SJCRH30 (cell line): Measurements from ENCODE around the genes GPBAR1, FEV, RETREG2 and TUBA4A.

- RAMPAGE, long total RNA = no peak
Measured at GRCh38 chr2:218260589-218261355, at the start of gene GPBAR1. Gene GPBAR1, plus strand, starts transcription at chr2:218261015.

GRCh38 chr2:218367051-218367613, 10.5 kb downstream of the CATIP start:
- RAMPAGE, long total RNA = no peak

DNA sequence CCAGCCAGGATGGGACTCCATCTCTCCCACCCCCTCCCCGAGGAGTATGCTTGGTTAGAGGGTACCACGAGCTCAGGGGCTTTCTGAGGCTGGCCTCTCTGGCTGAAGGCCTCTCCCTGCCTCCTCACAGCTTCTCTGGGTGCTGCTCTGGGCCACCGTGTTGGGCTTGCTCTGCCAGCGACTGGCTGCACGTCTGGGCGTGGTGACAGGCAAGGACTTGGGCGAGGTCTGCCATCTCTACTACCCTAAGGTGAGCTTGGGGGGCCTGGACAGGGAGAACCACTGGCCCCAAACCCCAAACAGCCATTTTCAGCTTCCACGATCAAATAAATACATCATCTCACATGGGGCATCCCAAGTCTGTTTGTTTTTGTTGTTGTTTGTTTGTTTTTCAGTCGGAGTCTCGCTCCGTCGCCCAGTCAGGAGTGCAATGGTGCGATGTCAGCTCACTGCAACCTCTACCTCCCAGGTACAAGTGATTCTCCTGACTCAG, 3.0 kb downstream of the SLC11A1 start:
- RAMPAGE, long total RNA = no peak

DNA sequence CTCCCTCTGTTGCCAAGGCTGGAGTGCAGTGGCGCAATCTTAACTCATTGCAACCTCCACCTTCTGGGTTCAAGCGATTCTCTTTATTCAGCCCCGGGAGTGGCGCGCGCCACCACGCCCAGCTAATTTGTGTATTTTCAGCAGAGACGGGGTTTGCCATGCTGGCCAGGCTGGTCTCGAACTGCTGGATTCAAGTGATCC, 4.3 kb upstream of the CTDSP1 start:
- RAMPAGE, long total RNA = no peak

DNA sequence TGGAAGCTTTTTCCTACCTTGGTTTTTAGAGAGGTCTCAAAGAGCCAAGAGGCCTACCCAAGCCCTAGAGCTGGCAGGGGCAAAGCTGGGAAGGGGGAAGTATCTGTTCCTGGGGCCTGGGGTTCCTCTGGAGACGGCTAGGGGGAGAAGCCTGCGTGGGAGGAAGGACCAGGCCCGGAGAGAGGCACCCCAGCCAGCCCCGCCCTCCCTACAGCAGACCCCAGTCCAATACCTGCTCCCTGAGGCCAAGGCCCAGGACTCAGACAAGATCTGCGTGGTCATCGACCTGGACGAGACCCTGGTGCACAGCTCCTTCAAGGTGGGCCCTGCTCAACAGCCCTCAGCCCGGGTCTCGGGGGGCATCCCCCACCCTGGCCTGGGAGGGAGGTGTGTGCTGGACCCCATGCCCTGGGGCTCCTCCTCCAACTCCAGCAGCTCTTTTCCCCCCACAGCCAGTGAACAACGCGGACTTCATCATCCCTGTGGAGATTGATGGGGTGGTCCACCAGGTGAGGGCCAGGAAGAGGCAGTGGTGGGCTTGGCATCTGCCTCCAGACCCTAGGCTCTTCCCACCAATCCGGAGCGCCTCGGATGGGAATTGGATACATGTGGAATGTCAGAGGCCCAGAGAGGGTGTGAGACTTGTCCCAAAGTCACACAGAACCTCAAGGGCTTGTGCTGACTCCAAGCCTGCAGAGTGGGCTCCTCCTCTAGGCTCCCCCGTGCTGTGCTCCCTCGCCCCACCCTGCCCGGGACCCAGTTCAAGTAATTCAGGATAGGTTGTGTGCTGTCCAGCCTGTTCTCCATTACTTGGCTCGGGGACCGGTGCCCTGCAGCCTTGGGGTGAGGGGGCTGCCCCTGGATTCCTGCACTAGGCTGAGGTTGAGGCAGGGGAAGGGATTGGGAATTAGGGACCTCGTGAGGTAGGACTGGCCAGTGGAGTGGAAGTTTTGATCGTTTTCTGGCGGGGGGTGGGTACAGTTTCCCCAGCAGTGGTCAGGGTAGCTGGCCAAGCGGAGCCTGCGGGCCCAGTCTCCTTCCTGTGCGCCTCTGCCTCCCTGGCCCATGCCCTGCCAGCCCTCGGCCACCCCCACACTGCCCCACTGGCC, 2.6 kb downstream of the CTDSP1 start:
- RAMPAGE, long total RNA = no peak

- RAMPAGE, long total RNA = no peak
Measured at GRCh38 chr2:218403915-218404636, 4.4 kb downstream of the CTDSP1 start.

GRCh38 chr2:218405037-218405743, 5.5 kb downstream of the CTDSP1 start:
- RAMPAGE, long total RNA = no peak

DNA sequence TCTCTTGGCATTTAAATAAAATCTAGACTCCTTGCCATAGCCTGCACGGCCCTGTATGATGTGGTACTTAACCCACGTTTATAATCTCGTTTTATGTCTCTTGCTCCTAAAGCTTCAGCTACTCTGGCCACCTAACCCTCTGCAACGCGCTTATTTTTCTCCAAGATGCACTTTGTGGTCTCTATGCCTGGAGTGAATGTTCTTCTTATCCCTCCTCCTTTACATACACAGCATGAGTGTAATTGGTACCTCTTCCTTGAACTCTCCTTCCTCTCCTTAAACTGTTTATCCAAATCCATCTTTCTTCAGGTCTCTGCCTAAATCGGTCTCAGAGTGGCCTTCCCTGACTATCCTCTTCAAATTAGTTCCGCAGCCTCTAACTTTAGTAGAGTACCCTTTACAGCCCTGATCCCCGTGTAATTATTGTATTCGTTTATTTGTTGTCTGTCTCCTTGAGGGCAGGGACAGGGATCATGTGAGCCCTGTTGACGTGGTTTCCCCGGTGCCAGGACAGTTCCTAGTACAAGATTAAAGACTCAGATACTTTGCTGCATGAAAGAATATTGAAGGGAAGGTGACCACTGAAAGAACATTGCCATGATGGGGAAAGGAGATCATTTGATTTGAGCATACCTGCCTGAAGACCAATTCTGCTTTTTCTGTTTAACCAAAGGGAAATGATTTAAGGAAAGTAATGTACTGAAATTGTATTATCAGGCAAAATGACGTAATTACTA, 1.1 kb downstream of the CNOT9 start:
- RAMPAGE, long total RNA = no peak

DNA sequence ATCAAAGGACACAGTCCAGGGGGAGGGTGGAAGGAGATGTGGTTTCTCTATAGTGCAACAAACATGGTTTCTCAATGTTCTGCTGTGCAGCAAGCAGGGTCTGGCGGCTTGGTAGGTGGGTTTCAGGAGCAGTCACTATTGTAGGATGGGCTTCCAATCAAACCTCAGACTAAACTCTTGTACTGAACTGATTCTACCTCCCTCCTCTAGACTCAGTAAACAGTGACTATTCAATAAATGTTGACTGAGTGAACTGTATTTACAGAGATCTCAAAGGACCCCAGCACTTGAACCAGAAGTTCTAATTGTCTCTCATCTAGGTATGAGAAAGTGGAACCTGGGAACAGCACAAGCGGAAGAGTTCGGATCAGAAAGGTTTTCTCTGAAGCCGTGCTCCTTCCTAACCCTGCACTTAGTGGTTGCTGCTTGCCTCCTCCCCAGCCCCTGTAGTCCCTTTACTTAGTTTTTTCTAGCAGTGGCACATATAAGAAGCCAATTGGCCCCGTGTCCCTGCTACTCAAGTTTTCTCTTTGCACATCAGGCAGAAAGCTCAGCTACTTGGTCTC, 26.7 kb upstream of the CYP27A1 start:
- RAMPAGE, long total RNA = no peak

DNA sequence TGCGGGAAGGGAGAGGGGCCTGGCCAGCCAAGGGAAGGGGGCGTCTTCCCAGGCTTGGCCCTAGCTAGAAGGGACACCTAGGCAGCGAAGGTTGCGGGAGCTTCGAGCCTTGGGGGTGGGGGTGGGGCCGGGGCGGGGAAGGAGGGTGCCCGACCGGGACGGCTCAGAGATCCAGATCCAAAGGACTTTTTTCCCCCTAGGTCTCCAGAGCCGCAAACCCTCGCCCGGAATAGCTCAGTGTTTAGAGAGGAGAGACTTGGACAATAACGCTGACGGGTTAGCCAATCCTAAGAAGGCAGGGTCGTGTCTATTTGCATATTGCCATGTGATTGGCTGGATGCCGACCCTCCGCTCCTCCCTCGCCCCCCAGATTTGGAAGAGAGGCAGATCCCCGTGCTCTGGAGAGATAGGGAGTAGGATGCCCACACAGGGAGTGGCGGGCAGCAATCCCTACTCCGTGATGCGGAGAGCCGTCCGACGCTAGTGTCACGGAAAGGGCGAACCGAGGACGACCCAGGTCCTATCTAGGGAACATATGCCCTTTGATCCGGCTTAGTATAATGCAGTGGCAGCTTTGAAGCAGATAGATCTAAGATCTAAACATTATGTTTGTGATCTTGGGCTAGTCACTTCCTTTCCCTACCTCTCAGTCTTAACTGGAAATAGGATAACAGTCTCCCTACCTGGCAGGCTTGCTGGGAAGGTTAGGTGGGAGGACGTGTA, 1.3 kb downstream of the WNT6 start:
- RAMPAGE, long total RNA = no peak

- RAMPAGE, long total RNA = no peak
Measured at GRCh38 chr2:218984844-218985968, at the start of gene FEV. Gene FEV, minus strand, starts transcription at chr2:218985184.

- RAMPAGE, long total RNA = no peak
Measured at GRCh38 chr2:219076050-219076562, 15.4 kb upstream of the IHH start.

- RAMPAGE, long total RNA = no peak
Measured at GRCh38 chr2:219081867-219082415, 21.2 kb upstream of the IHH start.

DNA sequence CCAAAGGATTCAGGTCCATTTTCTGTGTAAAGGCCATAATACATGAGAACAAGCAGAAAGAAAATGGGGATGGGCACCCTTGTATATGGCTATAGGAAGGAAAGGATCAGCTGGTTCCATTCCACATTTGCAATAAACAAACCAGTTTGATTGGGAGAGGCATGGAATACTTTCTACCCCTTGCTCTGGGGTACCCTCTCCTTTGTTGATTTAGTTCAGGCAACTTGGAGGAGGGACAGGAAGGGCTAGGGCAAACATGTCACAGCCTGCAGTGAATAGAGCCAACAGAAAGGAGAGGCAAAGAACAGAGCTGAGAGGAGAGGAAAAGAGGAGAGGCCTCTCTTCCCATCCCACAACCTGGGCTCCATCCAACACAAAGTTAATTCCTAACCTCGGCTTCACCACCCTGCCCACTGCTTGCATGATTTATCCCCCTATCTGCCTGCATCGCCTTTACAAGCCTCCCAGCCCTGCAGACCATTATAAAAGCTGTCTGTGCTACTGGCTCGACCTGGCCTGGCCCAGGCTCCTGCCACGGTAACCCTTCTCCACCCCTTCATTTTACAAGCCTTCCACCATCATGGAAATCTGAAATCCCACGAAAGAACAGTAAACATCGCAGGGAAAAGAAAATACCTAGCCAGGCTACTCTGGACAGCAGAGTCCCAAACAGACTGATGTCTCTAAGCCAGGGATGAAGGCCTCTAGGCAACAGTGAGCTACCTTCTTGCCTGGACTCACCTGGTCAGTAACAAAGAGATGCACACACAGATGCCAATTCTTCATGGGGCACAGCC, 43.7 kb downstream of the NHEJ1 start:
- RAMPAGE, long total RNA = no peak

- RAMPAGE, long total RNA = no peak
Measured at GRCh38 chr2:219177548-219177981, 510 bp upstream of the RETREG2 start.

DNA sequence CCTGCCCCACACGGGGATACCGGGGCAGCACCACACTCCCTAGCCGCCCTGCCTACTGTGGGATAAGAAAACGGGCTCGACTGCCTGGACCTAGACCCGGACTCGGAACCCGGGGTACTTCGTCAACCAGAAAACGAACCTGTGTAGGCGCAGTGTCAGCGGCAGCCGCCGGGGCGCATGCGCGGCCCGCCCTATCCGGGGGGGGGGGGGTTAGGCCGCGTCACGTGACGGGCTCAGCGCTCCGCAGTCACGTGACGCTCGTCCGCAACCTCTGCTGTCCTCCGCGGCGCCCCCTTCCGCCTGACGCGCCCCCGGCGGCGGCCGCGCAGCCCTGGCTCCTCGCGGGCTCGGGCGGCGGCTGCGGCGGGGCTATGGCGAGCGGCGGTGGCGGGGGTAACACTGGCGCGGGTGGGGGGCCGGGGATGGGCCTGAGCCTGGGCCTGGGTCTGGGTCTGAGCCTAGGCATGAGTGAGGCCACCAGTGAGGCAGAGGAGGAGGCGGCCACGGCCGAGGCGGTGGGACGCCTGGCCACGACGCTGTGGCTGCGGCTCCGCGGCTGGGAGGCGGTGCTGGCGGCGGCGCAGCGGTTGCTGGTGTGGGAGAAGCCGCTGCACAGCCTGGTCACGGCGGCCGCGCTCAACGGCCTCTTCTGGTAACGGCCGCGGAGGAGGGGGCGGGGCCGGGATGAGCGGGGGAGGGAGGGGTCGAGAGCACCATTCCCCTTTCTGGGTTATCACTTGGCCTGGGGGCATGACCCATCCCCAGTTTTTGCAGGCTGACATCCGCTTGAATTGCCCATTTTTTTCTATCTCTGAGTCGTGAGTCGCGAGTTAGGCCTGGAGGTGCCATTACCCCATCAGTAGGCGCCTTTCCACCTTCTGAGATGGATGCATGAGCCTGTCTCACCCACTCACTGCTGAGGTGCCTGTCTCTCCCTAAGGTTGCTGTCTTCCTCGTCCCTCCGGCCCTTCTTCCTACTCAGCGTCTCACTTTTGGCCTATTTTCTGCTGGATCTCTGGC, at the start of gene RETREG2:
RETREG2 (plus strand) TSS at position 294 of the 1,020 bp plus-strand sequence.
- RAMPAGE, long total RNA = no peak

- RAMPAGE, long total RNA = no peak
Measured at GRCh38 chr2:219223876-219224522, 5.2 kb upstream of the ABCB6 start.

DNA sequence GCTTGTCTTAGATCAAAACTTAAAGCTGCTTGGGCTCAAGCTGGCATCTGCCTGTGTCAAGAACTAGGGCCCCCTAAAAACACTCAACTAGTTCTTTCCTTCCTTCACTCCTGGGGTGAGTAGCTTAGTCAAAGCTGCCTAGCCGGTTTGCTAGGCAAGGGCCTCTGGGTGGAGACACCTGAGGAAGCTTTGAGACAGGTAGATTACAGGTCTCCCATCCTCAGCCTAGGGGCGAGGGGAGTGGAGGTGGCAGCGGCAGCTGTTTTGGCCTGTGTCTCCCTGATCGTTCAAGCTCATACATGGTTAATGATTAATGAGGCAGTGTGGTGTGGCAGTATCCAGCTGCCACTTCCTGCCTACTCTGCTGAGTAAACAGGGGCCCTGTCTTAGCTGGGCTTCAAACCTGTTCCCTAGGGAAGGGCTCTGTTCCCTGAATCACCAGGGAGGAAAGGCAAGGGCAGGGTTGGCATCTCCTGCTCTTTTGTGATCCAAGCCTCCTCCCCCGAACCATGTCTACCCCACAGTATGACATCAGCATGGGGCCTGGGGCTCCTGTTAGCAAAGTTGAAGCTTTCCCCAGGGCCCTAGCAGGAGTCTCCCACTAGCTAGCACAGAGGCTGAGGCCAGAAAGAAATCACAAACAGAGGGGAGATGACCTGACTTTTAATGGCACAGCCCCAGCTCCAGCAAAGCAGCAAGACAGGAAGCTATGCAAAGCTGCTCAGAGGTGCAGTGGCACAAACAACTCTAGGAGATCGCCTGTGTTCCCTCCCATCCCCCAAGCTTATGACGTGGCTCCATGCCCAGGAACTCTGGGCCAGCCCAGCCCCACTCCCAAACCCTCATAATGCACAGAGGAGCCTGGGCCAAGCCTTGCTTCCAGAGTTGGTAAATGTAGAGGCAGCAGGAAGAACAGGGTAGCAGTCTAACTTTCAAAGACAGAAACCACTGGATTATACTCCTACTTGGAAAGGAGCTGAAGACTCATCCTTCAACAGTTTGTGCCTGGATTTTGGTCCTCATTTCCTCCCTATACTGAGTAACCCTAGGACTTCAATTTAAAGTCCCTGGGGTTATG, 3.6 kb upstream of the TUBA4B start:
- RAMPAGE, long total RNA = no peak

DNA sequence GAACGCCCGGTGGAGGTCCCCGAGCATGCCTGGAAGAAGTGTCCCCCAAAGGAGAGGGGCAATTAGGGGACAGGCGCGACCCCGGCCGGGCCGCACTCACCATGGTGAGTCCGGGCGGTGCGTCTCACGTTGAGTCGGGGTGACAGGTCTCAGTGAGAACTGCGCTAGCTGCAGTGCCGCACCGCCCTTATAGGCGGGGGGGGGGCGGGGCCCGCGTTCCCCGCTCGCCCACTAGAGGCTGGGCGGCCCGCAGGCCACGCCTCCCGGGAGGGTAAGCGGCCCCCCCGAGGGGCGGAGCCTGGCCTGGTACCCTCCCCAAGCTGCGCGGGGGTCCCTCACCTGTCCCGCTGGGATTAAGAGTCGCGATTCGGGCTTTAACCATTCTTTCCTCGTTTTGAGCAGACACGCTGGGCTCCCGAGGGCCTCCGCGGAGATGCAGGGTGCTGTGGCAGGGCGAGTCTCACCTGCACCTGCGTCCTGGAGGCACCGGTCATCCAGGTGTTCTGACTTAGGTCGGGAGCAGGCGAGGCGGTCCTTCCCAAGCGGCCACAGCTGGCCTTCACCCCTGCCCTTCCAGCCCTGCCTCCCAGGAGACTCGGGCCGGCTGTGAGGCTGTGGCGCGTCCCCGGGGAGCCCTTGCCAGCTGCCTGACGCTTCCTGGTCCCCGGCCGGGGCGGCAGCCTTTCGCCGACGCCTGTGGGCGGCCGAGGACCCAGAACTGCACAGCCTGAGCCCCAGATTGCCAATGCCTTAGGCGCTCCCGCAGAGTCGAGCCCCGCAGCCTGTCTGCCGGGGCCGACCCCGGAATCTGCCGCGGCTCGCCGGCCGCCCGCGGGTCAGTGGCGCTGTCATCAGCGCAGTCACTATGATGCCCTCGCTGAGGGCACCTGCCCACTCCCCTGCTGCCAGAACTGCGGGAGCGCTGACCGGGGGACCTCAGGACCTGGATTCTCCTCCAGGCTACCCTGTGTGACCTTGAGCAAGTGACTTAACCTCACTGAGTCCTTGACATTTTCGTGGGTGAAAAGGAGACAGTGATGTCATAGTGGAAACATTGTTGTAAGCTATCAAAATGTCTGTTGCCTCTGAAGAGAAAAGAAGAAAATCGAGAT, at the start of gene TUBA4A:
TUBA4A (minus strand) TSS at position 163 of the 1,112 bp plus-strand sequence.
- RAMPAGE, long total RNA = start-site peak on the minus strand centred at position 140 of the sequence, 9 bp wide, 35 and 25 reads in 2 replicates

DNA sequence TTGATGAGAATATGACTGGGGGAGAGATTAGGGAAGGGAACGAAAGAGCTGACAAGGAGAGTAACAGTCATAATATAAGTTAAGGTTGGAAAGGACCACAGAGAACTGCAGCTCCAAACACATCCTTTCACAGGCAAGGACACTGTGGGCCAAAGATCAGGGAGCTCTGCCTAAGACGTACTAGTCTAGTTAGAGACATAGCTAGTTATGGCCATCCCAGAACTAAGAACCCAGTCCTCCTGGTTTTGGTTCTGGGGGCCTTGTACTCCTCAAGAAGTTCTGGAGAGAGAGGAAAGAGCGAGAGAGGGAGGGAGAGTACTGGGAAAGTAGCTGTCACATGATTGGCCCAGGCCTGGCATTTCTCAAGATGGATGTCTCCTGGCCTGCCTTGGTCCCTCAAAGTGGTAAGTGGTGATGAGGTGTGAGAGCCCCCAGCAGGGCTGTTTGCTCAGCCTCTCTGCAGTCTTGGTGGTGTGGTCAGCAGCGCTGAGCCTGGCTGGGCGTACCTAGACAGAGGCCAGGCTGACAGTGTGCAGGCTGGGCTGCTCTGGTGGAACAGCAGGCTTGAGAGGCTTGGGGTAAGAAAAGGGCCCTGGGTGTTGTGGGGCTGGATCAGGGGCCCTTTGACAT, 2.4 kb downstream of the SPEG start:
- RAMPAGE, long total RNA = no peak